Body of pancreas (tissue), 2 donors: ENCODE measurements around the gene CLTRN.

DNA sequence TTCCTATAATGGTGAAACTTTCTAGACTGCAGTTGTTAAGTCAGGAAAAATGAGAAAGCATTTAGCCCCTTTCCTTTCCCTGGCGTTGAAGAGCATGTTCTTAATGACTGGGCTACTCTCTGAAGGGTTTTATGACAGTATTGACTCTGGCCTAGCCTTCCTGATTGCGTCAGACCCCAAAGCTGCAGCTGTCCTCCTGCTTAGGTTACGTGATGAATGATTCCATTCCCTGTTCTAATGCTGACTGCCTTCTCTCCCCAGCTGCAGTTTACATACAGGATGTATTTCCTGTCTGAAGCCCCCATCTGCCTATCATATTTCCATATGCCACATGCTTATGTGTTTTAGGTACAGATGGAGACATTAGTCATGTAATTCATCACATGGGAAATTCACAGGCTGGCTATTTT is 105.8 kb upstream of the EGFL6 start:
- PRO-cap, result no peak
- RAMPAGE, long total RNA, 2 experiments, result no peak in any of the 2 experiments

DNA sequence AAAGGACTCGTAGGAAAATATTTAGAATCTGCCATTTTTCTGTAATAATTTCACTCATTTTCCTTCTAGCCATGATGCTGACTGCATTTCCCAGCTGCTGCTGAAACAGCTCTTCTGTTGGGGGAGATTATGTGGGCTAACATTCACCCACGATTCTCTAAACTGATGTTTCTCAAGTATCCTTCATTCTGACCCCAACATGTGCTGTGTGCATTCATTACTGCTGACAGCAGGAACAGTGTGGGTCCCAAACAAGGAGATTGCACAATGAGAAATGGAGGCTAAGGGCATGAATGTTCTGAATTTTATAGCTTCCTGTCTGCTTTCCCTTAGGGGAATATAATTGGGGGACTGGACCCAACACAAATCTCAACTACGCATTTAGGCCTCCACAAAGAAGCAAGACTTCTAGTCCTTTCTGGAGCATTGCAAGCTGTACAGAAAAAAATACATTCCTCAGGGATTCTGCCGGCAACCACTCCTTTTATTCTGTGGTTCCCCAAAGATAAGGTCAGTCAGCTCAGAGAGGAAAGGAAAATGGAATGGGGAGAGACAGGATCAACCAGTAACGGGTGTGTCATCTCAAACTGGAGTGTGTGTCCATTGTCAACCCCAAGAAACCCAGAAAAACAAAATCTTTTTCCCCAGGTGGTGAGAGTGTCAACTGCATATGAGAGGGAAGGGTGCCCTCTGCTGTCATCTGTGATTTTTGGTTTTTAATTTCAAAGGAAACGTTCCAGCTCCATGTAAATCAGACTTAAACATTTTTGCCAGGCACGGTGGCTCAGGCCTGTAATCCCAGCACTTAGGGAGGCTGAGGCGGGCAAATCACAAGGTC is 81.5 kb upstream of the EGFL6 start:
- PRO-cap, result no peak
- RAMPAGE, long total RNA, 2 experiments, result no peak in any of the 2 experiments

DNA sequence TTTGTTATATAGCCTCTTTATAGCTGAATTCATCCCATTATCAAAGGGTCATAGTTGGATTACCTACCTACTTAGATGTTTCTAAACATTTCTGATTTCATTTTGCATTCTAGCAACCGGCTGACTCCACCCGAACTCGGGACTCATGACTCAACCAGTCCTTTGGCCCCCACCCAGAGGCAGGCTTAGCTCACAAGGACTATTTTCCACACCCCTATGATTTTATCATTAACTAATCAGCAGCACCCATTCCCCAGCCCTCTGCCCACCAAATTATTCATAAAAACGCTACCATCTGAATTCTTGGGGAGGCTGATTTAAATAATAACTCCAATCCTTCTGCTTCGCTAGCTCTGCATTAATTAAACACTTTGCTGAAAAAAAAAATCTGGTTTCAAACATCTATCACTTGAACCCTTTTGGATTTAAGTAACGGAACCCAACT is 79.9 kb upstream of the EGFL6 start:
- PRO-cap, result no peak
- RAMPAGE, long total RNA, 2 experiments, result no peak in any of the 2 experiments

DNA sequence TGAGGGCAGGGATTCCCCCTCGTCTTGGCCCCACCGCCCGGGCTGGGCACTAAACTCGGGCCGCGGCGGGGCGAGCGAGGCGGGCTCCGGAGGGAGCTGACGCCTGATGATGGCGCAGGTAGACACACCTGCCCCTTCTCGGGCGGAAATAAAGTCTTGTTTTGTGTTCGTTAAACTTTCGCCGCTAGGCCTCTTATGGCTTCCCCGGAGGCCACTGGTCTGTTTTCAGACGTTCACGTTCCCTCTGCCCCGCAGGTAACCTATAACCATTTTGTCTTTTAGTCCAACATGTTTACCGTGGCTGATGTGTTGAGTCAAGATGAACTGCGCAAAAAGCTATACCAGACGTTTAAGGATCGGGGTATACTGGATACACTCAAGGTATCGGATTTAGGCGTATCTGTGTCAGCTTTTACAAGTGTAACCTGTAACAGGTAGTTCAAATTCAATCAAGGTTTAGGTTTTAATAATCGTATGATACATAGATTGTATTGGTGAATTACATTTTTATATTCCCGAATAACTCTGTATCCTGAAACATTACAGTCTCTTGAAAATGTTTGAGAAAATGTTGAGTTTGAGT is 509 bp downstream of the OFD1 start:
- PRO-cap, result bidirectional peak, plus-strand start at position 77 of the sequence, minus-strand start at position 51 of the sequence
- RAMPAGE, long total RNA, 2 experiments, result no peak in any of the 2 experiments

GRCh38 chrX:14109761-14110182 is 80.1 kb upstream of the GEMIN8 start:
- PRO-cap, result no peak
- RAMPAGE, long total RNA, 2 experiments, result no peak in any of the 2 experiments

DNA sequence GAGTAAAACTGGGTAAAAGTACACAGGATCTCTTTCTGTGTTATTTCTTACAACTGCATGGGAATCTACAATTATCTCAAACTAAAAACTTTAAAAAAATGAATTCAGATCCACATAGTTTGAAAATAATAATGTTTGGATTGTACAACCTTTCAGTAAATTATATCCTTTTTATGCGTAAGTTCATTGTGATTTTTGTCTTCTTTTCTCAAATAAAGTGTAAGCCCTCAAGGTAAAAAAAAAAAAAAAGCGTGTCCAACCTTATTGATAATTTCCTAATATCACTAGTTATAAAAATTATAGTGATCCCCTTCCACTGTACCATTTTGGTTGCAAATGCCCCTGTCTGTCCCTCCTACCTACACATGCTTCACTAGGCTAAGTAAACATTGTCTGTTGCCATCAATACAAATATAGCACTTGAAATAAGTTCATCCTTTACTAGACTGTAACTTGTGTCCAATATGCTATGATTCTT is 75.0 kb upstream of the GLRA2 start:
- PRO-cap, result unidirectional peak, plus-strand start at position 235 of the sequence
- RAMPAGE, long total RNA, 2 experiments, result no peak in any of the 2 experiments

- PRO-cap, result no peak
- RAMPAGE, long total RNA, 2 experiments, result no peak in any of the 2 experiments
Observed at GRCh38 chrX:14926503-14926993, 53.3 kb downstream of the MOSPD2 start.

DNA sequence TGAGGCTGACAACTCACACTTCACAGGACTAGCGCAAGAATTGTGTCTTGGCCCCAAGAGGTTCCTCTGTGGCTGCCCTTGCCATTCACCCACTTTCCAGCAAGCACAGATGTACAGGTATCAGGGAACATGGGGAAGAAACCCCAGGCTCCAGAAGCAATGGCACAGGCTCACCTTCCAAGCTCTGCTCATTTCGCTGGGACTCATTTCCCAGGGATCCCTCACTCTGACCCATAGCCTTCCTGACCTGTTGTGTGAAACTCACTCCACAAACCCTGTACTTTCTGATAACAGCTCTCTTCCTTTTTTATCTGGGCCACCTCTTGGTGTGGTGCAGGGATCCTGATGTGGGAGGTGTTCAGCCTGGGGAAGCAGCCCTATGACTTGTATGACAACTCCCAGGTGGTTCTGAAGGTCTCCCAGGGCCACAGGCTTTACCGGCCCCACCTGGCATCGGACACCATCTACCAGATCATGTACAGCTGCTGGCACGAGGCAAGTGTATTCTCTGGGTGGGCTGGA is 49.0 kb downstream of the BMX start:
- PRO-cap, result no peak
- RAMPAGE, long total RNA, 2 experiments, result no peak in any of the 2 experiments

DNA sequence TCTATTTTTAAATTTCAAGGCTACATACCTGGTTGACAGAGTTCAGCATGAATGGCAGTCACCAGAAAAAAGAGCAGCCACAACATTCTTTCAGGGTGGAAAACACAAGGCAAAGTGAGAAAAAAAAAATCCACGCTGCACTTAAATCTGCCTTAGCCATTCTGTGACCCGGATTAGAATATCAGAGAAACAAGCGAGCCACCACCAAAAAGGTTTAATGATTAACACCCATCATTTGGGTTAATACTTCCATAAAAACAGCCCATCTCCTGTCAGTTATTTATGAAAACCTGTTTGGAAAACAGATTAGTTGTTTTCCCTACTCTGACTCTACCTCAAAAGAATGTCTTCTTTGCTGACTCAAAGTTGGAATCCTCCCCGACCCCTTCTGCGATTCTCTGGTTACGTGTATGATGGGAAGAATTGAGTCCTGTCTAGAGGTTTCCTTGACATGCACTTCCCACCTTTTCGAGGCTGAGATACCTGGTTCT is at the start of gene CLTRN:
CLTRN (minus strand) TSS at position 116 of the 491 bp plus-strand sequence.
- PRO-cap, result no peak
- RAMPAGE, long total RNA, 2 experiments, result start-site peak on the minus strand in 2 of 2 experiments, centred at positions 122 to 168 of the sequence, 14 to 37 reads per replicate

DNA sequence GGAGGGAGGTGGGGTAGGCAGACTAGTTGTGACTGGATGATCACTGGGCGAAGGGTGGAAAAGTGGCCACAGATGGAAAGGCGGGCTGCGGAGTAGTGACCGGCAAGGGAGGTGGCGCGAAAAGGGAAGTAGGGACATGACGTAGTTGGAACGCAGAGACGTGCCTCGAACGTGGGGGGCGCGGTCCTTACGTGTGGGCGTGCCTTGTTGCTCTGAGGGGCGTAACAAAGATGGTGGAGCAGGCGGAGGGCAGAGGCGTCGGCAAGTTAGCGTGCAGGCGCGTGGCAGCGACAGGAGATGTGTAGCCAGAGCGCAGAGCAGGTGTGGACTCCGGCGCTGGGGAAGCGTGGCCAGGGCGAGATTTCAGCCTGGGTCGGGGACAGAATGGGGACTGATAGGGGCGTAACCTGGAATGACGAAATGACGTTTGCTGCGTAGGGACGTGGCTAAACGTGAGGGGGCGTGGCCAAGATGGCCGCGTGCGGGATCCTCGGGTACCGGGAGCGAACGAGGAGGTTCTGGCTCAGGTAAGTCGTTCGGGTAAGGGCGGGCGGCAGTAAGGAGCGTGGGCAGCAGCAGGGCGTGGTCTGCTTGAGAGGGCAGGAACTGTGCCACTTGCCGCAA is 10.8 kb upstream of the CLTRN start:
- PRO-cap, result bidirectional peak, plus-strand start at position 463 of the sequence, minus-strand start at position 113 of the sequence
- RAMPAGE, long total RNA, 2 experiments, result start-site peak on the plus strand in 2 of 2 experiments, centred at positions 459 to 461 of the sequence, 50 to 87 reads per replicate

DNA sequence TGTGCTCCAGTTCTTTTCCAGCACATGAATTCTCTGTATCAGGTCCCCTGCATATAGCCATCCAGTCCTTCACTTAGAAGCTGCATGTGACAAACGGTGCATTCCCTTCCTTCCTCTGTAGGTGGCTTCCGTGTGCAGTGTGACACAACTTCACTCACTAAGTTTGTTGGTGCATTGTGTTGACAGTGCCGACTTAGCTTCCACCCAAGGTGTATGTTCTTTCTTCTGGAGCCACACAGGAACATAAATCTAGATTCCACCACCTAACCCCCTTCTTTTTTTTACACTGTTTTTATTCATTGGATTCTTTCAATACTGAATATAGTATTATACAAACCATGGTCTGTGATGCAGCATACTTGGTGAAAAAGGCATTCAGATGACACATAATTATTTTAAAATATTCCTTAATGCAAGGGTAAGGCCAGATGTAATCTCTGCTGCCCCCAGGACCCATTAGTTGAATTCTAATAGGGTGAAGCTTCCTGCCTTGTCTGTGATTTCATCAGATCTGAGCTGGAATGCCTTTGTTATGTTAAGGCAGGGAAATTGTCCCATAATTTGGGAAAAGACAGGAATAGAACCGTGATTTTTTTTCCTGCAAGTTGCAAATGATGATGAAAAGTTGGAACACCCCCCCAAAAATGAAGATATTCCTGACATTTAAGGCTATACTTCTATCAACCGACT is 26.0 kb downstream of the ZRSR2 start:
- PRO-cap, result no peak
- RAMPAGE, long total RNA, 2 experiments, result no peak in any of the 2 experiments

DNA sequence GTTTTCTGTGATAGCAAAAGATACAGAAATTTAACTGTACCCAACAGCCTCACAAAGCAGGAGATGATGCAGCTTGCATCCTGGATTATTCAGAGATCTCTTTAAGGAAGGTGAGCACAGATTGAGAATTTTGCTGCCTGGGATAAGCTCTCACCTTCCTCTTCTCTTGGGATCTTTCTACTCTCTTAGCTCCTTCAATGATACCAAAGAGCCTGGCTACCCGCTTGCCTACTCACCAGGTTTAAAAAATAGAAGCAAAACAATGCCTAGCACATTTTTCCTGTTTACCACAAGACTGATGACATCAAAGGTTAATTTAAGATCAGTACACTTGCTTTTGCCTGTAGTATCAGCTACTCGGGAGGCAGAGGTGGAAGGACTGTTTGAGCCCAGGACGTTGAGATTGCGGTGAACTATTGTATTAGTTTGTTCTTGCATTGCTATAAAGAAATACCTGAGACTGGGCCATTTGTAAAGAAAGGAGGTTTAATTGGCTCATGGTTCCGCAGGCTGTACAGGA is 36.8 kb upstream of the AP1S2 start:
- PRO-cap, result no peak
- RAMPAGE, long total RNA, 2 experiments, result no peak in any of the 2 experiments

GRCh38 chrX:15947449-15948130 is 93.0 kb upstream of the AP1S2 start:
- PRO-cap, result no peak
- RAMPAGE, long total RNA, 2 experiments, result no peak in any of the 2 experiments

DNA sequence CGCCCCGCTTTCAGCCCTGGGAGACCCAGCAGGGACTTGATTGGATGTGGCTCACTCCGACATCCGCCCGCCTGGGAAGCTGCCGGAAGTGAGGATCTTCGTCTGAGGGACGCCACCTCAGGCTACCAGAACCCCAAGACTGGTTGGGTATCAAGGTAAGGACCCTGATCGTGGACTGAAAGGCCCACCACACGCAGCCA is 248 bp downstream of the MAGEB17 start:
- PRO-cap, result no peak
- RAMPAGE, long total RNA, 2 experiments, result no peak in any of the 2 experiments

DNA sequence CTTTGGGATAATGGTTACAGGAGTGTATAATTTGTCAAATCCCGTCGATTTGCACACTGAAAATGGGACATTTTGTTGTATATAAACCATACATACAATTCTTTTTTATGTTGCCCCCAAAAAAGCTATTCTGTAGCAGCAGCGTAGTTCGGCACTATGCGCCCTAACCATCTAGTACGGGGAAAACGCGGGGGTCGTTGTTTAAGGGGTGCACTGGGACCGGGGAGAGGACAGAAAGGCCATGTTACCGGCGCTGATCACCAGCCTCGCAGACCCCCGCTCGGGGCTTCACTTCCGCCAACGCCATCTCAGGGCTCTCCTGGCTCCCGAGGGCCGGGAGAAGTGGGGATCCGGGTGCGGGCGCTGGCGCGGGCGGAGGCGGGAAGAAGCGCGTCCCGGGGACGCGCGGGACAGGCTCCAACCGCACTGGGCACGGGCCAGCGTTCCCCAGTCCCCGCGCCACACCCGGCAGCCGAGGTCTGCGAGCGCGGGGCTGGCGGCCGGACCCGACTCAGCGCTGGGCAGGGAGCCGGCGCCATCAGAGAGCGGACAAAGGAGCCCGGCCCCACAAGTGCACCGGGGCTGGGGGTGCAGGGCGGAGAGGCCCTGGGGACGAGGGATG is 697 bp downstream of the CTPS2 start:
- PRO-cap, result unidirectional peak, plus-strand start at position 450 of the sequence; bidirectional peak, plus-strand start at position 471 of the sequence, minus-strand start at position 481 of the sequence
- RAMPAGE, long total RNA, 2 experiments, result no peak in any of the 2 experiments

GRCh38 chrX:17005961-17006554 is 59.6 kb downstream of the REPS2 start:
- PRO-cap, result no peak
- RAMPAGE, long total RNA, 2 experiments, result no peak in any of the 2 experiments

DNA sequence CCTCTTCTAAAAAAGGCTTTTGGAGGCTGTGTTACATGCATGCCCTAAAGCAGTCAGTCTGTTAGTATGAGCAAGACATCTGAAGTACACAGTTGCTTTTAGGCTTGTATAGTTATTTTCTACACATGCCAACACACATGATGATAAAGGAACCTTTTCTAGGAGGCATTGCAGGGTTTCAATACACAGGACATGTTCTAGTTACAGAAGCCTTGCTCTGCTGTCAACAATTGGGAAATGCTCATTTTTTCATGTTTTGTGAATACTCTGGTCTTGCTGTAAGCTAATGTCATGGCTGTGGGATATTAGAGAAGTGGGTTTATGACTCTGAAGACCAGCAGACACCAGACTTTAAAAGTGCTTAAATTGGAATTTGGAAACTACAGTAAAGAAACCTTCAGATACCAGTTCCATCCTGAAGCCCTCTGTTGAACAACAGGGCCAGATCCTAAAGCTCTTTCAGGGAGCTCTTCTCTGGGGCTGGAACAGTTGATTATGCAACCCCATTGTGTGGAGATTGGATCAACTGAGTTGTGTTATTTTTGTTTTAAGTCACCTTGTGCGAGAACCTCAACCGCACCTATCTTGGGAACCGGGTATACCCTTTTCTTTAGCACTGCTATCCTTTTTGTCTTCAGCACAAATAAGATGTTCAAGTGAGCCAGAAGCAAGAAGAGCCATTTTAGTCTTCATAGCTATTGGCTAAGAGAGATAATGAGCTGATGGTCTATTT is 205.9 kb downstream of the REPS2 start:
- PRO-cap, result no peak
- RAMPAGE, long total RNA, 2 experiments, result no peak in any of the 2 experiments

DNA sequence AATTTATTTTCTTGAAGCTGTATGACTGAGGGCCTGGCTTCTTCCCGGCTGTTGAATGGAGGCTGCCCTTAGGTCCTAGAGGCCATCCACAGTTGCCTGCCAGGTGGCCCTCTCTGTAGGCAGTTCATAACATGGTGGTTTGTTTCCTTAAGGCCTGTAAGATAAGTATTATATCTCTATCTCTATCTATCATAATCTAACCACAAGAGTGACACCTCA is 201.8 kb upstream of the NHS start:
- PRO-cap, result unidirectional peak, minus-strand start at position 53 of the sequence
- RAMPAGE, long total RNA, 2 experiments, result no peak in any of the 2 experiments

GRCh38 chrX:17379674-17380264 is 4.8 kb downstream of the NHS start:
- PRO-cap, result no peak
- RAMPAGE, long total RNA, 2 experiments, result no peak in any of the 2 experiments

GRCh38 chrX:17414252-17414862 is 39.4 kb downstream of the NHS start:
- PRO-cap, result no peak
- RAMPAGE, long total RNA, 2 experiments, result no peak in any of the 2 experiments